Measurements from ENCODE around the genes HACD4, IFNB1, IFNA1, EQTN and IFNK.

GRCh38 chr9:19148129-19148487, 20.8 kb upstream of the PLIN2 start:
- RRBS, result no CpG with 5 or more reads among the region's 4 CpGs

- RRBS, result no CpG with 5 or more reads among the region's 3 CpGs
Measured at GRCh38 chr9:19174108-19174428, 46.8 kb upstream of the PLIN2 start.

- RRBS, result no CpG with 5 or more reads among the region's 10 CpGs
Measured at GRCh38 chr9:19376376-19377160, 3.5 kb downstream of the RPS6 start.

GRCh38 chr9:20550032-20550764, 72.1 kb downstream of the MLLT3 start:
- RRBS, result no CpG with 5 or more reads among the region's 6 CpGs

- RRBS, result no CpG with 5 or more reads among the region's 37 CpGs
Measured at GRCh38 chr9:20658055-20659069, 25.7 kb upstream of the FOCAD start.

DNA sequence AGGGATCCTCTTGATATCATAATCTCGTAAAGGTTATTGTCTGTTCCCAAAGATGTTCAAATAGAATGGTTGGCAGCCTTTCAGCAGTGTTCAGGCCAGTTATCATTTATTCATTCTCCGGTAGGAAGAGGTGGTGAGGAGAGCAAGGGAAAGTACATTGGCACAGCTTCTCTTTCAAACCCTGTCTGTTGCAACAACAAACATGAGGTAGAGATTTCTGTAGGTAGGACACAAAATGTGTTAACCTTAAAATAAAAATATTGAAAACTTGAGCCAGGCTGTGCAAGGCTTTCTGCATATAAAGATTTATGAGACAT, 147.1 kb downstream of the FOCAD start:
- RRBS, result no CpG with 5 or more reads among the region's 2 CpGs

- RRBS, result 43% methylated on average over 3 of the region's 52 CpGs
Measured at GRCh38 chr9:21030976-21031920, at the start of gene HACD4. Gene HACD4, minus strand, starts transcription at chr9:21031640.

DNA sequence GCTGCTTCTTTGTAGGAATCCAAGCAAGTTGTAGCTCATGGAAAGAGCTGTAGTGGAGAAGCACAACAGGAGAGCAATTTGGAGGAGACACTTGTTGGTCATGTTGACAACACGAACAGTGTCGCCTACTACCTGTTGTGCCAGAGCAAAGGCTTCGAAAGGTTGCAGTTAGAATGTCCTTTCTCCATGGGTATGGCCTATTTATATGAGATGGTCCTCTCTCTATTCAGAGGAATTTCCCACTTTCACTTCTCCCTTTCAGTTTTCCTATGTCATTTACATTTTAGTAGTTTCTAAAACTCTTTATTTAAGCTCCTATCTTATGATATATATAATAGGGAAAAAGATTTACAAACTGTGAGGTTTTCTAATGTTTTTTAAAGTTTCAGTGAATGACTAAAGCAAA, at the start of gene IFNB1:
IFNB1 (minus strand) TSS at position 175 of the 406 bp plus-strand sequence.
- RRBS, result no CpG with 5 or more reads among the region's 3 CpGs

DNA sequence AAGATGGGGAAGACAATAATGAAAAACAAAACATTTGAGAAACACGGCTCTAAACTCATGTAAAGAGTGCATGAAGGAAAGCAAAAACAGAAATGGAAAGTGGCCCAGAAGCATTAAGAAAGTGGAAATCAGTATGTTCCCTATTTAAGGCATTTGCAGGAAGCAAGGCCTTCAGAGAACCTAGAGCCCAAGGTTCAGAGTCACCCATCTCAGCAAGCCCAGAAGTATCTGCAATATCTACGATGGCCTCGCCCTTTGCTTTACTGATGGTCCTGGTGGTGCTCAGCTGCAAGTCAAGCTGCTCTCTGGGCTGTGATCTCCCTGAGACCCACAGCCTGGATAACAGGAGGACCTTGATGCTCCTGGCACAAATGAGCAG, at the start of gene IFNA1:
IFNA1 (plus strand) TSS at position 174 of the 379 bp plus-strand sequence.
- RRBS, result no CpG with 5 or more reads among the region's 3 CpGs

GRCh38 chr9:21444033-21444806, 4.0 kb downstream of the IFNA1 start:
- RRBS, result no CpG with 5 or more reads among the region's 2 CpGs

DNA sequence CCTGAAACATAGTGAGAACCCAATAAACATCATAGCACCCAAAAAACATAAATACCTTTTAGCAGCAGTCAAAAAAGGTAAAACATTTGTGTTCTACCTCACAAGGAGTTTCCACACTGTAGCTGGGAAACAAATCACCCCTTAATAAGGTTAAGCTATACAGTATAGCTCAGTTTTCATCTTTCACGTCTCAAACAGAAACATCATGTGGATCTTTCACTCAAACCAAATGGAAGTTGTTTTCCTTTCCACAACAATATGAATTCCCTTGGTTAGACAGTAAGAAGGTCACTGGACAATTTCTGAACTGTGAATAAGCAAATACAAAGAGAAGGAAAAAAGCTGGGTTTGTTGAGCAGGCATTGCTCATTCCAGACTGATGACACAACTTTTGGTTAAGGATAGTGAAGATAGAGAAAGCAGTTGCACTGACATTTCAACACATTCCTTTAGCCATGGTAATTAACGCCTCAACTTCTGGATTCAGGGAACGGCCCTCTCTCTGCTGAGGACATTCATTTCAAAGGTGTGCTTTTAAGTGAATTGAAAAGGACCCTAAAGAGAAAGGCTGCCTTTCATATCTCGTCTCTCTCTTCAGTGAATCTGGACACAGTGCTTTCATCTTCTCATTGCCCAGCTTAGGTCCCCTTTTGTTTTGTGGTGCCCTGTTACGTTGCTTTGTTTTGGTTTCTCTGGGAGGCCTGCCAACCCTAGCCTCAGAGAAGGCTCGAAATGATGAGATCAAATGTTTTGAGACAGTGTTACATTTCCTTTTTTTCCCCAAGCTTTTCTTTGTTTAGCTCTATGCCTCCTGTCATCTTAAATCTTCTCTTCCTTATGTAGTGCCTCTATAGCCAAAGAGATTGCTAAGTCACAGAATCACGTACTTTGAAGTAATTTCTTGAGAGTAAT, 94.2 kb upstream of the IFNE start:
- RRBS, result no CpG with 5 or more reads among the region's 7 CpGs

DNA sequence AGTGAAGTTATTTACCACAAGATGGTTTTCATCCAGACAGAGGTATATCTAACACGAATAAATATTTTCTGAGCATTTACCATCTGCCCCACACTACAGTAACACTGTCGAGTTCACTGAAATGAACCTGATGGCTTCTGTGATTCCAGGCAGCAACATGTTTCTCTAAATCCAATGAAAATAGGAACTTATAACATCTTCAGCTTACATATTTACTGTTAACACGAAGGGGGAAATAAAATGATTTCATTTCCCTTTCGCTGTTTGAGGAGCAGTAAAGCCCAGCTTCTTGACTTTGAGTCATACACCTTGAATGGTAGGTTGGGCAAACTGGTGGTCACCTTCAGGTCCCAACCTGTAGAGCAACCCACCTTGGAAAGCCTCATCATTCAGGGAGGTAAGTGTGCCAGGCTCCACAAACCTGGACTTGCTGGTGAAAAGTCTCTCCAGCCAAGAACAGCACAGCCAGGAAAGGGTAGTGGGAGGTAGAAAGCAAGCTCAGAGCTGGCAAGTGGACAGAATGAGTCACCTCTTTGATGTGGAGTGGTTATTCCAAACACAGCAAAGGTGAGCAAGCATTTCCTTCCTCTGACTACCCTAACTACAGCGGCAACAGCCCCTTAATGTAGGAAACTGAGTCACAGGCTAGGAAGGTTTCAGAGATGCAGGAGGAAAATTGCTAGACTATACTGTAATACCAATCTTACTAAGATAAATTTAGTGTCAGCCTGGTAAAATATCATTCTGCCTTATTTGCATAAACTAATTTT, 117.7 kb upstream of the MTAP start:
- RRBS, result no CpG with 5 or more reads among the region's 5 CpGs

DNA sequence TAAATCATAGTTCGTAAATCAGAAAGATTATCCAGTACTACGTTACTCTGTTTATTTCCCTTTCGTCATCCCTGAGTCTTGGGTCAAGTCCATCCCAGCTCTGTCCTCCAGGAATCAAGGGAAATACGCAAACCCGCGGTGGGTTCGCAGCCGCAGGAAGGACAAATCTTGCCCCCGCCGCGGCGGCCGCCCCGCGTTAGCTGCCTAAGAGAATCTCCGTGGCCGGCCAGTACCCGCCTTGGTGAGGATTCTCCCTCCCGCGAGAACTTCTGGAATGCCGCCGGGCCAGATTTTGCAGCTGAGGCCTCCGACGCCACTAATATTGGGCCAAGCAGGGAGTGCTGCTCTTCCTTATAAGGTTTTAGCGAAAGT, 453 bp upstream of the MTAP start:
- RRBS, result 0% methylated on average over 6 of the region's 25 CpGs

DNA sequence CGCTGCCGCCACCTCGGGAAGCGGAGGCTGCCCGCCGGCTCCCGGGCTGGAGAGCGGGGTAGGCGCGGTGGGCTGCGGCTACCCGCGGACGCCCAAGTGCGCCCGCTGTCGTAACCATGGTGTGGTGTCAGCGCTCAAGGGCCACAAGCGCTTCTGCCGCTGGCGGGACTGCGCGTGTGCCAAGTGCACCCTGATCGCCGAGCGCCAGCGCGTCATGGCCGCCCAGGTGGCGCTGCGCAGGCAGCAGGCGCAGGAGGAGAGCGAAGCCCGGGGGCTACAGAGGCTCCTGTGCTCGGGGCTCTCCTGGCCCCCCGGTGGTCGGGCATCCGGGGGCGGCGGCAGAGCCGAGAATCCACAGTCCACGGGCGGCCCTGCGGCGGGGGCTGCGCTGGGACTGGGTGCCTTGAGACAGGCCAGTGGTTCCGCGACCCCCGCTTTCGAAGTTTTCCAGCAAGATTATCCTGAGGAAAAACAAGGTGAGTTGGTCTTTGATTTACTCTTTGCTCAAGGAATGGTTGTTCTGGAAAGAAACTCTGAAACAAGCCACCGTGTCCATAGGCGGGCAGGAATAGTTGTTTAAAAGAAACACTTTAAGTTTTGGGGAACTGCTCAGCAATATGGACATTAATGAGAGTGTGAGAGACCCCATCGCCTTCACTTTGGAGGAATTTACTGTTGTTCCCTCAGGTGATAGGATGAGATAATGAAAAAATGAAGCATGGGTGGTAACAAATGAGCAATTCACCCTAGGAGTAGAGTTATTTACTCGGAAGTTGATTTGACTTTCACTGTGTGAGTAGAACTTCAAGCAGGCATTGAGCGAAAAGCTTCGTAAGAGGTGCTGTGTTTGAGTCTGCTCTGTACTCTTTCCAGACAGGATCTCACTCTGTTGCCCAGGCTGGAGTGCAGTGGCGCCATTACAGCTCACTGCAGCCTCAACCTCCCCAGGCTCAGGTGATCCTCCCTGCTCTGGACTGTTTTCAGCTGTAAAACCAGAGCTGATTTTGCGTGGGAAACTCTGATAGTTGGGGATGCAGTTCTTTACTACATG, 958 bp downstream of the DMRTA1 start:
- RRBS, result 3% methylated on average over 3 of the region's 58 CpGs

- RRBS, result no CpG with 5 or more reads among the region's 3 CpGs
Measured at GRCh38 chr9:25188505-25188704, 489.8 kb downstream of the TUSC1 start.

- RRBS, result no CpG with 5 or more reads among the region's 8 CpGs
Measured at GRCh38 chr9:27137962-27138534, 29.0 kb downstream of the TEK start.

DNA sequence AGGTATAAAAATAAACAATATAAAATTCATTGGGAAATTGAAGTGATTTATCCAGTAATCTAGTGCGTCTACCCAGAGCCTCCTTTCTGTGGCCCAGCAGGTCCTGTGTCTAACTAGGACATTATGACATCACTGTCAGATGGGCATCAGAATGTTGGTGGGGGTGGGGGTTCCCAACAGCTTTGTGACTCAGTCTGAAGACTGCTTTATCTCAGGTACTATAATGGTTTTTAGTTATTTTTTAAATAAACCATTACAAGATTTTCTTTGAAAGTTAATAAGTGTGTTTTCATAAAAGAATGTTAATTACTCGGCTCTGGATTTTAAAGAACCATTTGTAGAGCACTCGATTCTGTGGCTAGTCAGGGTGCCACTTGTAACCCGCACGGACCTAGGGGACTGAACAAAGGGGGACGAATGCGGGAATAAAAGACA, at the start of gene EQTN:
EQTN (minus strand) TSS at position 125 of the 435 bp plus-strand sequence.
- RRBS, result no CpG with 5 or more reads among the region's 7 CpGs

DNA sequence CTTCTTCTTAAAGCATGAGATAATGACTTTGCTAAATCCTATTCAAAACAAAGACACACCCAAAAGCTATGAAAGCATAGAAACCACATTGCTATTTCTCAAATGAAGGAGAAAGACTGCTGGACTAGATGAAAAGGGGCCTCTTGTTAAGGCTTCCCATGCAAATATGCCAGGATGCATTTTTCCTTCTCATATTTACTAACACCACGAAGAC, 86.3 kb upstream of the IFNK start:
- RRBS, result no CpG with 5 or more reads among the region's 1 CpG

- RRBS, result no CpG with 5 or more reads among the region's 6 CpGs
Measured at GRCh38 chr9:27524110-27524719, at the start of gene IFNK. Gene IFNK, plus strand, starts transcription at chr9:27524290.

DNA sequence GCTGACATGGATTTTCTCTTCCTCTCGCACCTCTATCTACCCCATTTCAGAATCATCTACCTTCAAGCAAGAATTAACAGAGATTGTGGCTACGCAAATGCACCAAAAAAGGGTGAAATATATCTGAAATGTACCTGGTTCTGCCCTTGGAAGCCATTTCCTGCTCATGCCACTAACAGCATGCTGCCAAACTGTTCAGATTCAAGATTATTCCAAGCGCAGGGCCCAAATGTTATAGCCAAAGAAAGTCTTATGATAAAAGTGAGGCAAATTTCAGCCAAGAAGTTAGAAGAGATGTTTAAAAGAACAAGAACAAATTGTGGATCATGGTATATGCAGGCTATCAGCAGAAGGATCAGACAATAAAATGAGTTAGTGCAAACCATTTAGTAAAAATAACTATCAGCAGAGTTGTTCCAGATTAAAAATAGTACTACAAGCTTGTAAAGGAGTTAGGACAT, 1.9 kb downstream of the IFNK start:
- RRBS, result no CpG with 5 or more reads among the region's 3 CpGs